ENCODE measurements around the genes DYNC1LI1, CRTAP and PDCD6IP.

DNA sequence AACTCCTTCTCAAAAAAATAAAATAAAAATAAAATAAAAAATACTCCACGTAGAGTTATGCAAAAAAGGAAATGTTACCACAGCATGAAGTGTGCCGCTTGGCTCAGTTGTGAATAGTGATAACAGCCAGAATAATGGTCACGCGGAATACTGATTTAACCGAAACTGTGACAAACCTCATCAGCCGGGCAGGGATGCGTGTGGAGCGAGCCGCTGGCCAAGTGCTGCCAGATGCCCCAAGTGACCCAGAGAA, 35.4 kb downstream of the CMTM6 start:
- PRO-cap = no peak
- RAMPAGE, long total RNA, 4 experiments = no peak in any of the 4 experiments

DNA sequence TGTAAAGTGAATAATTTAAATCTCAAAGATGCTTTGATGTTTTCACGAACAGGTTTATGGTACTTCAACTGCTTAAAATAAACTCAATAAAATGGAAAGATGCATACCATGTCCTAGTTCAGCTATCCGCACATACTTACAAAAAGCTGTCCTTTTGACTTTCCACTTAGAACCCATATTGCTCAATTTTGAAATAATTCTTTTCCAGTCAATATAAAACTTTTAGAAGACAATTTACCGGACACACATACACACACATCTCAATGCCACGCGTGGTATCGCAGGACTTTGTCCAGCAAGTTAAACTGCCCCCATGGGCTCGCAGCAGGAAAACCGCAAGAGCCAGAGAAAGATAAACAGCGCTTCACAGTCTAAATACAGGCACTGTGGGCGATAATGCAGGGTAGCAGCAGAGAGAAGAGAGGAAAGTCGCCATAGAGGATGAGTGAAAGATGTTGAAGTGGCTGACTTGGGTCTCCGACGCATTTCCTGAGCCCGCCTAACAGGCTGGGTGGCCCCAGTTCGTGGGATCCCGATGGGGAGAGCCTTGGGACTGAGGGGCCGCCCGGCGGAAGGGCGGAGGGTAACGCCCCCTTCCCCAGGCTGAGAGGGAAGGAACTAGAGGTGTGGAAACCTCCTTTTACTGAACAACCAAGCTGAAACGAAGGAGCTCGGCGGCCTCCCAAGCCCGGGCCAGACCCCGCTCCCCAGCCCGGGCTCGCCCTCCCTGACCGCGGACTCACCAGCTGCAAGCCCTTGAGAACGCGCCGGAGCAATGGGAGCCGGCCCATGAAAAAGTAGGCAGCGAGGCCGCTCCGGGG, 577 bp downstream of the CMTM6 start:
- PRO-cap = no peak
- RAMPAGE, long total RNA, 4 experiments = no peak in any of the 4 experiments

DNA sequence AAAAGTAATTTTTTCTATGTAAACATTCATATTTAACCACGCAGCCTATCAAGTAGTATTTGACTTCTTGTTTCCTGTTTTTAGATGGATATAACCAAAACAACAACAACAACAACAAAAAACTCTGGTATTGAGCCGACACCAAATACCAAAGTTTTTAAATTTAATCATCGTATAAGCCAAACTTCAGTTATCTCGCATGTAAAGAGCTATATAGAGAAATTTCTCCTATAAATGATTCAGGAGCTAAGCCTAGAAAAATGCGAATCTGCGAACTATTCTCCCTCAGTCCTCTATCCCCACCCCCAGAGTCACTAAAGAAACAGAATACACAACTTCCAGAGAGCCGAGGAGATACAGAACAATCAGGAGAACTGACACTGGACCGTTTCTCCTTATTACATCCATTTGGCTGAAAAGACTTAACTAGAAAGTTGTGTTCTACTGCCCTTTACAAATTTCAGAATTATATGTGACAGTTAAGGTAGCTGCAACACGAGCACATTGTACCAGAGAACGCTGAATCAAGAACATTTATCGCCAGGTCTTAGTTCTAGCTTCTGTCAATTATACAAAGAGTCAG, 1.2 kb downstream of the DYNC1LI1 start:
- PRO-cap = no peak
- RAMPAGE, long total RNA, 4 experiments = no peak in any of the 4 experiments

GRCh38 chr3:32570452-32571538, at the start of gene DYNC1LI1:
Gene DYNC1LI1 (minus strand): TSS chr3:32570858.
- PRO-cap = bidirectional peak, plus-strand start at chr3:32570966, minus-strand start at chr3:32570858
- RAMPAGE, long total RNA, 4 experiments = start-site peak on the minus strand in 4 of 4 experiments, at chr3:32570749-32570847 at its widest, 744 to 5,255 reads per replicate

GRCh38 chr3:32816311-32816952, 1.4 kb upstream of the TRIM71 start:
- PRO-cap = no peak
- RAMPAGE, long total RNA, 4 experiments = no peak in any of the 4 experiments

GRCh38 chr3:32868791-32869080, 50.9 kb downstream of the TRIM71 start:
- PRO-cap = no peak
- RAMPAGE, long total RNA, 4 experiments = no peak in any of the 4 experiments

DNA sequence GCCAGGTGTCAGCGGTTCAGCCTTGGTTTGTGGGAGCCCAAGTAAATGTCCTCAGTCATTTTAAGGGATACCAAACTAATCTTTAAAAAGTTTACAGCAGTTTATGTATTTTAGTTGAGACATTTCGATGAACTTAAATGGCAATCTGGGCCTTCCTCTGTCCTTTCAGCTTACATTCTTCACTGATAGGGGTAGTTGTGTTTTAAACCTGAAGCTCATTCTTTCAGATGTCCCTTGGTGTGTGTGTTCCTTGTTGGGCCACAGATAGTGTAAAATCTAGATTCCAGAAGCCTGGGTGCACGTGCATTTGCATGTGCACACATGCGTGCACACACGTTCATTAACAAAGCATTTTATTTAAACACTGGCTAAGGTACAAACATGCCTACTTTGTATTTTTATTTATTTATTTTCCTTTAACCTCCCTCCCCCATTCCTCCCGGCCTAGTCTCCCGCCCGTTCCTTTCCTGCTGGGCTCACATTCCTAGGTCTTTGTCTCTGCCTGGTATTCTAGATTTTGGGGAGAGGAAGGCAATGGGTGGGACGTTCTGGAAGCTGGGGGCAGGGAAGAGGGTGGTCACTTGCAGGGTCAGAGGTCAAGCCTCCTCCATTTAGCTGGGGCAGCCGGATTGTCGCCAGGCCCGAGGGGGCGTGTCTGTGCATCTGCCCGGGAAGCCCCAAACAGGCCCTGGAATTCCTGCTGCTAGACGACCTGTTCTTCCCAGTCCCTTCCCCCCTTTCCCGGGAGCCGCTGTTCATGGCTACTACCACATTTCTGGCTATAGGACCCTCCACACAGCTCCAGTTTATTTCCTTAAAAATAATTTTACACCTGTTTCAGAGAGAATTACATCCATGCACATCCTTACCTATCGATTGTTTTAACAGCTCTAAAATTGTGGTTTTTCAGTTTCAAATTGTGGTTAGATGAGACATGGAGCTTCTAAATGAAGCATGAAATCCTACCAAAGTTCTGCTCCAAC, 51.7 kb downstream of the TRIM71 start:
- PRO-cap = no peak
- RAMPAGE, long total RNA, 4 experiments = no peak in any of the 4 experiments

GRCh38 chr3:32989509-32989891, 38.1 kb downstream of the CCR4 start:
- PRO-cap = no peak
- RAMPAGE, long total RNA, 4 experiments = no peak in any of the 4 experiments

- PRO-cap = no peak
- RAMPAGE, long total RNA, 4 experiments = no peak in any of the 4 experiments
Observed at GRCh38 chr3:33012065-33012324, 60.6 kb downstream of the CCR4 start.

GRCh38 chr3:33113648-33114313, at the start of gene CRTAP:
Gene CRTAP (plus strand): TSS chr3:33114014.
- PRO-cap = no peak
- RAMPAGE, long total RNA, 4 experiments = no peak in any of the 4 experiments

- PRO-cap = no peak
- RAMPAGE, long total RNA, 4 experiments = no peak in any of the 4 experiments
Observed at GRCh38 chr3:33134115-33134384, 20.2 kb downstream of the CRTAP start.

- PRO-cap = no peak
- RAMPAGE, long total RNA, 4 experiments = no peak in any of the 4 experiments
Observed at GRCh38 chr3:33409035-33410043, 30.9 kb downstream of the UBP1 start.

GRCh38 chr3:33594714-33595429, 123.2 kb downstream of the CLASP2 start:
- PRO-cap = no peak
- RAMPAGE, long total RNA, 4 experiments = no peak in any of the 4 experiments

GRCh38 chr3:33797848-33798719, at the start of gene PDCD6IP:
Gene PDCD6IP (plus strand): TSS chr3:33798630.
- PRO-cap = unidirectional peak, plus-strand start at chr3:33798590; unidirectional peak, plus-strand start at chr3:33798630
- RAMPAGE, long total RNA, 4 experiments = start-site peak on the plus strand in 1 of 4 experiments, at chr3:33798597-33798666 at its widest, 640 reads per replicate; start-site peak on the minus strand in 1 of 4 experiments, at chr3:33798157-33798265 at its widest, 5 reads per replicate

DNA sequence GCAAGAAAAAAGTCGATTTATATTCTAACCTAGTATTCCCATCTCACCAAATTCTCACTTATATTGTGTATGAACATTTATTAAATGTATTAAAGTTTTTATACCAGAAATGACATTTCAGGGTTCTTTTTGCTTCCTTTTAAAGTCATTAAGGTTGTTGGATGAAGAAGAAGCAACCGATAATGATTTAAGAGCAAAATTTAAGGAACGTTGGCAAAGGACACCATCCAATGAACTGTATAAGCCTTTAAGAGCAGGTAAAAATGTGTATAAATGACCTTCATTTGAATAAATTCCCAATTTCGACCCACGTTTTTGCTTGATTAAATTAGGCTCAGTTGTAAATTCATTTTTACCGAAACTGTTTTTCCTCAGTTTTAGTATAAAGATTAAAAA, 45.5 kb downstream of the PDCD6IP start:
- PRO-cap = no peak
- RAMPAGE, long total RNA, 4 experiments = no peak in any of the 4 experiments

DNA sequence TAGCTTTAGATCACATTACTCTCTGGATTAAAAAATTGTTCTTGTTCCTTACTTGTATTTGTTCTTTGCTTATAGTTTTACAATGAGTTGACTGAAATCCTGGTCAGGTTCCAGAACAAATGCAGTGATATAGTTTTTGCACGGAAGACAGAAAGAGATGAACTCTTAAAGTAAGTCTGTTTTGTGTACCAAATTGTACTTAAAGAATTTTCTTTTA, 56.6 kb downstream of the PDCD6IP start:
- PRO-cap = no peak
- RAMPAGE, long total RNA, 4 experiments = no peak in any of the 4 experiments

DNA sequence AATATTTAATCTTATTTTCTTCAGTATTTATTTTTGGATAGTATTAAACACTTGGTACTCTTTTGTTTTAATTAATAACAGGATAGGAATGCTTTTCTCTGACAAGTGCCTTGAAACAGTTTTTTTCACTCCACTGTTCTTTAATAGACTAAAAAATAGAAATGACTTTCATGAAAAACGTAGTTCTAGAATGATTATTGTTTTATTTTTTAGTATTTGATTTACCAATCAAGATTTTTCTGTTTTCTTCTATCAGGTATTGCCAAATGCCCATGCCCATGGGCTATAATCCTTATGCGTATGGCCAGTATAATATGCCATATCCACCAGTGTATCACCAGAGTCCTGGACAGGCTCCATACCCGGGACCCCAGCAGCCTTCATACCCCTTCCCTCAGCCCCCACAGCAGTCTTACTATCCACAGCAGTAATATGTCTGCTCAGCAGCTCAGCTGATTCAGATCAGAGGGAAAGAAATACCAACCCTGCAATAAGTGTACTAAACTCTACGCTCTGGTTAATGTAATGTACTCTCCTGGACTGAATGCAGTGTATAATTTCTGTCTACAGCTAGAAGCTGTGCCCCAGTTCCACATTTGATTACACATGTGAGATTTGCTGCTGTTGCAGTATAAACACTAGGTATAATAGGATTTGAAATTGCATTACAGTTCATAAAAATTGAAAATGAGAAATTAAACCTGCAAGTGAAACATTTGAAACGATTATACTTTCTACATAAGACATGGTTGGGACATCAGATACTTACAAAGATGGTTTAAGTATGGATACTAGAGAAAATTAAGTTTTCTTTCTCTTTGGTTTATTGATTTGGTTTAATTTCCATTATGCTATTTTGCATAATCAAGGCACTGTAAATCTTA, 67.9 kb downstream of the PDCD6IP start:
- PRO-cap = no peak
- RAMPAGE, long total RNA, 4 experiments = no peak in any of the 4 experiments

- PRO-cap = no peak
- RAMPAGE, long total RNA, 4 experiments = no peak in any of the 4 experiments
Observed at GRCh38 chr3:35486337-35486536, 153.1 kb upstream of the ARPP21 start.

- PRO-cap = no peak
- RAMPAGE, long total RNA, 4 experiments = no peak in any of the 4 experiments
Observed at GRCh38 chr3:36318852-36319271, 61.4 kb upstream of the STAC start.

- PRO-cap = no peak
- RAMPAGE, long total RNA, 4 experiments = no peak in any of the 4 experiments
Observed at GRCh38 chr3:36876301-36877171, 68.3 kb downstream of the TRANK1 start.

Measured in omental fat pad (tissue), 4 donors.